Mesenchymal stem cell of the bone marrow (primary cell): ENCODE measurements around a stretch of chr14.

- CAGE, long polyA plus RNA, result no peak
These were observed 2.5 kb downstream of the IRF2BPL start for GRCh38 chr14:77025724-77026625.

GRCh38 chr14:77027782-77028230 is 702 bp downstream of the IRF2BPL start:
- CAGE, long polyA plus RNA, result no peak

DNA sequence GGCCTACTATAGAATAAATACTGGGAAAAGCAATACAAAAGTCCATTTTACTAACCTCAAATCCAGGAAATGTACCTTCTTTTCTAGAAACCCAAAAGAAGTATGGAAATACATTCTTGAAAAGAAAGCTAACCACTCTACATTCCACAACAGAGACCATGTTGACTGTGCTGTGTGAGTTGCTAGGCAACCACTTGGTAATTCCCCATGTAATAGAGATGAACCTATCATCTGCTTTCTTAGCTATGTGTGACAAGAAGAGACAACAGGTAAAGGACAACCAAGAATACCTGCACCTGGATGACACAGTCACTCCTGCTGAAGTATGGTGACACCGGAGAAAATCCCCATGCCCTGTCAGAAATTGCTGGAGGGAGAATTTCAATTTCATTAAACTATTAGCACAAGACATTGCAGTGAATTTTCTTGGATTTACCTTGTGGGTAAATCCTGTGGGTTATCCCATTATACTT is 11.7 kb upstream of the CIPC start:
- CAGE, long polyA plus RNA, result no peak

DNA sequence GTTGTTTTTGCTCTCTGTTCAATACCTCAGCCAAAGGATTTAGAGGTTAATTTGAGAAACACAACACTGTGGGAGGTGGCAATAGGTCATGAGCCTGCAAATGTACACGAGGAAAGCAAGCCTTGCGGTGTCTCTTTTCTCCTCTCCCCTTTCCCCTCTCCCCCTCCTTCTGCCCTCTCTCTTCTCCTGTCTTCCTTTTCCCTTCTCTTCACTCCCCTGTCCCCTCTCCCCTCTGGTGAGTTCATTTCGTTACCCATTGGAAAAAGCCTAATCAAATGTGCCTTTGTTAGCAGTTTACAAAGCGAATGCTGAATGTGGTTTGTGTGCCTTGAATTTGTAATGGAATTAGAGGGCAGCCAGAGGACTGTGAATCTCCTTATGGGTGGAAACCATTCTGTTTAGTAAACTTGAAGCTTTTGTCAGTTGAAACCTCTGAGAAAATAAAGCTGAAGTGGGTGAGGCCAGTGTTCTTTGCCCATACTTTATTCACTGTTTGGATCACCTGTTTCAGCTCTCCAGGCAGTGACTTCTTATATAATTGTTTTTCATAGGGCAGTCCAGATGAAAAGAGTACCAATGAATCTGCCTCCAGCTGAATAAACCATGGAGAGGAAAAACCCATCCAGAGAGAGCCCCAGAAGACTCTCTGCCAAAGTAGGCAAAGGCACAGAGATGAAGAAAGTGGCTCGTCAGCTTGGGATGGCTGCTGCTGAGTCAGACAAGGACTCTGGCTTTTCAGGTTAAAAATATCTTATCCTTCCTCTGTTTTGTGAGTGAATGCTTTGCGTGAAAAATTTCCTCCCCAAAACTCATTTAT is 7.3 kb downstream of the CIPC start:
- CAGE, long polyA plus RNA, result no peak

DNA sequence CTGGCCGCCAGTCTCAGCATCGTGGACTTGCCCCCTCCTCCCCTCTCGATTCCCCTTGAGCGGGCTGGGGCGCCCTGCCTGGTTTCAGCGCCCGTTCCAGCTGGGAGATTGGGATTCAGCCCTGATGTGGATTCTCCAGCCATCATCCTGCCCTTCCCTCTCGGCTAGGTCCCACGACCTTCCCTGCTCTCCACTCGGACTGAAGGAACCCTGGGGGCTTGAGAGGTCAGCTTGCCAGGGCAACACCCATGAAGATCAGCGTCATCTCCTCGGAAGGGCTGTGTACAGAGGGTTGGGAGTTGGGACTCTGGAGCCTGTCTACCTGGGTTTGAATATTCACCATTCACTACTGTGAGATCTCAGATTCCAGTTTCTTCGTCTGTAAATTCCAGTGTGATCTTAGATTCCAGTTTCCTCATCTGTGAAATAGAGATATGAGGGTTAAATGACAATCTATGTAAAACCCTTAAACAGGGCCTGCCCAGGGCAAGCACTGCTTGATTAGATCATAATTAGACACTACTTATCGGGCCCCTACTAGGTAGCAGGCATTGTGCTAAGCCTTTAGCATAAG is 364 bp upstream of the ZDHHC22 start:
- CAGE, long polyA plus RNA, result no peak

DNA sequence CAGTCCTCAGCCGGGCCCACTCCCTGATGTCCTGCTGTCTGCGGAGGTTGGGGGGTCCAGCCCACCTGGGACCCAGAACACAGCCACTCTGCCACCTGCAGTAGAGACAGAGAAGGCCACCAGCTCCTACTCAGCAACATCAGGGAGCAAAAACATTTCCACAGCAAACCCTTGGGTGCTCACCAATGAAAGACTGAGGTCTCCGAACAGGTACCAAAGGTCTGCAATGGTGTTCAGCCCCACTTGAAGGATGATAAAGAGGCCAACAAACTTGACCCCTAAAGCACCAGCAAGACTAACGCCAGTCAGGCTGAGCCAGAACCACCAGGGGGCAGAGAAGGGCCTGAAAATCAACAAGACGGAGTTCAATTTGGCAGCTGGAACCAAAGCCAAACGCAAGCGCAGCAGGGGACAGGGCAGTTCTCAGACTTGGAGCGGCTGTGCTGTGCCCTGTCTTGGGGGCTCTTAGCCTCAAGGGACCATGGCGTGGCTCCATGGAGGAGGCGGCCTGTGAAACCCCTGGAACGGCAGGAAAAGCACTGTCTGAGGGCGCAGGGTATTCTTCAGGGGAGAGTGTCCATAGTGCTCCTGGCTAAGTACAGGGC is 19.7 kb downstream of the POMT2 start:
- CAGE, long polyA plus RNA, result no peak

- CAGE, long polyA plus RNA, result no peak
These were observed 2.7 kb downstream of the POMT2 start for GRCh38 chr14:77318022-77318432.

DNA sequence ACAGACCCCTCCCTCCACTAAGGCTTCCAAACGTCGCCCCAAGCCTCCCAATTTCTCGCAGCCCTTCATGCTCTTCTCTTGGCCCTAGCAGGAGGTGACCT is 484 bp downstream of the GSTZ1 start:
- CAGE, long polyA plus RNA, result no peak

GRCh38 chr14:77981599-77981921 is 181.7 kb downstream of the ADCK1 start:
- CAGE, long polyA plus RNA, result no peak

- CAGE, long polyA plus RNA, result no peak
These were observed 235.5 kb downstream of the NRXN3 start for GRCh38 chr14:78405760-78405959.

DNA sequence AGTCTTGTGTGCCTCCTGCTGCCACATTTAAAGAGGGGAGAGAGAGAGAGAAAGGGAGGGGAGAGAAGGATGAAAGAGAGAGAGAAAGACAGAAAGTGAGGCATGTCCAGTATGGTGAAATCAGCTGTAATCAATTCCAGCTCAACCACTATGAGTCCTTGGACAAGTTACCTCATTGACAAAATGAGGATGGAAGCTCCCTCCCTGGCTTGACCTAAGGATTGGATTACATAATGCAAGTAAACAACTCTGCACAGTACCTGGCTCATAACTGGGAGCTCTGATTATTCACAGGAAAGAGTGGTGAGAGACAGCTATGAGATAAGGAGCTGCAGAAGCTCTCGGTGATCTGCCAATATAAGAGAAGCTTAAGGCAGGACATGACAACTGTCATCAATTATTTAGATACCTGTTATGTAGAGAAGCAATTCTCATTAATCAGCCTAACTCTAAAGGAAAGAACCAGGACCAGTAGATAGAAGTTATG is 791.7 kb downstream of the DIO2 start:
- CAGE, long polyA plus RNA, result no peak

DNA sequence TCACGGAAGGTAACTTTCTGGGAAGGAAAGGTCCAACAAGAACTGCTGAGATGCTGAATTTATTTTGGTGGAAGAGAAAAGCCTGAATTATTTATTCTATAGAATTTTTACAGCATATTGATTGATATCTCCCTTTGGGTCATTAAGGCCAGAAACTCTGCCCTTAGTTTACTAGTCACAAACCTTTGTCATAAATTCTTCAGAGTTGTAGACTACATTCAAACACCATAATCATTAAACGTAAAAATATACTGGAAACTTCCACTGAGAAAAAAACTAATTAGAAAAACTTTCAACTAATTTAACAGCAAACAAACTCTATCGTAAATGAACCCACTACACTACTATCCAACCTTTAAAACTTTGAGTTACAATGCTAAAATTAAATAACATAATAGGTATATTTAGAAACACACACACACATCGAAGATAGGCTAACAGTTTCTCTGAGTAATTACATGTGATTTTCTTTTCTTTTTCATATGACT is 55.9 kb upstream of the DIO2 start:
- CAGE, long polyA plus RNA, result no peak

- CAGE, long polyA plus RNA, result no peak
These were observed 174.0 kb upstream of the DIO2 start for GRCh38 chr14:80385347-80385622.

DNA sequence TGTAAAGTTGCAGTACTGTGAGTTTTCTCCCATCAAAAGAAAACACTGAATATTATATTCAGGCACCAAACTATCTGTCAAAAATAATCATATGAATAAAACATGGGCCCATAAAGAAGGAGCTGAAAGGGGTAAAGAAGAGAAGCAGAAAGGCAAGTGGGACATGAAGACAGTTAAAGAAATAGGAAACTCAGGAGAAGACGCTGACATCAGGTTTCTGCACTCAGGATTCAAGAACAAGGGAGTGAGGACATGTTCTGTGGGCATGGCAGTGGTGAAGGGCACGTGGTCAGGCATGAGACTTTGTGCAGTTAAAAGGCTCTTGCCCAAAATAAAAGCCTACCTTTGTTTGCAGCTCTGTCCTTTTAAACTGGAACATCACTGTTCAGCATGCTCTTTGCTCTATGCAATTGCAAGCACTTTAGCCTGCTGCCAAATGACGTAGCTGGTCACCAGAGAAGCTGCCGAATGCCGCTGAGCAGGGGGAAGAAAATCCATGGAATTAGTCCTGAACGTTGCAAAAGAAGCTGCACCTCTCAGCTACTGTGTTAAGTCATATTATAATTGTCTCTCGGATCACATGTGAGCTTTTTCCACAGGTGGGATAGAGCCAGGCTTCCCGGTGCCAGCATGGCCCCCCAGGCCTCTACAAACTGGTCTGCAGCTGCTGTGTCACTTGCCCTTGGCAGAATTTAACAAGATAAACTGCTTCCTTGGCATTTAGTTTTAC is 176.2 kb upstream of the DIO2 start:
- CAGE, long polyA plus RNA, result no peak

DNA sequence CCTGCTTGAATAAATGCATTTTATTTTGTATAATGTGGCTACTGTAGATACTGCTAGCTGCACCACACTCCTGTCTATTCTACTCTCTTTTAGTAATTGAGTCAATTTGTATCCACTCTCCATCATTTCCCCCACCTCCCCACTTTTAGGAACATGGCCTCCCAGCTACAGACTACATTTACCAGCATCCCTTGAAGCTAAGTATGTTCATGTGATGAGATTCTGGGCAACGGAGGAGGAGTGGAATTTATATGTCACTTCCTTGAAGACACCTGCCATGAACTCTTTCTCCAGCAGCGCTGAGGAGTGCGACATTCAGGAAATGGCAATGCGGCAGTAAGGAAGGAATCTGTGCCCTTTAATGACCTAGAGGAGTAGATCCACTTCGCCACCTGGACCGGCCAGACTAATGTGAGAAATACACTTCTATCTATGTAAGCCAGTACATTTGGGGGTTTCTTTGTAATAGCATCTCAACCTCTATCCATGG is 243.7 kb upstream of the DIO2 start:
- CAGE, long polyA plus RNA, result no peak

DNA sequence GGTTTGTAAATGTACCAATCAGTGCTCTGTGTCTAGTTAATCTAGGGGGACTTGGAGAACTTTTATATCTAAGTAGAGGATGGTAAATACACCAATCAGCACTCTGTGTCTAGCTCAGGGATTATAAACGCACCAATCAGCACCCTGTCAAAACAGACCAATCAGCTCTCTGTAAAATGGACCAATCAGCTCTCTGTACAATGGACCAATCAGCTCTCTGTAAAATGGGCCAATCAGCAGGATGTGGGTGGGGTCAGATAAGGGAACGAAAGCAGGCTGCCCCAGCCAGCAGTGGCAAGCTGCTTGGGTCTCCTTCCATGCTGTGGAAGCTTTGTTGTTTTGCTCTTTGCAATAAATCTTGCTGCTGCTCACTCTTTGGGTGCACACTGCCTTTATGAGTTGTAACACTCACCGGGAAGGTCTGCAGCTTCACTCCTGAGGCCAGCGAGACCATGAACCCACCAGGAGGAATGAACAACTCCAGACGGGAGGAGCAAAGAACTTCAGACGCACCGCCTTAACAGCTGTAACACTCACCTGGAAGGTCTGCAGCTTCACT is 16.2 kb upstream of the GTF2A1 start:
- CAGE, long polyA plus RNA, result no peak

- CAGE, long polyA plus RNA, result no peak
These were observed 76.1 kb downstream of the STON2 start for GRCh38 chr14:81323667-81324732.

DNA sequence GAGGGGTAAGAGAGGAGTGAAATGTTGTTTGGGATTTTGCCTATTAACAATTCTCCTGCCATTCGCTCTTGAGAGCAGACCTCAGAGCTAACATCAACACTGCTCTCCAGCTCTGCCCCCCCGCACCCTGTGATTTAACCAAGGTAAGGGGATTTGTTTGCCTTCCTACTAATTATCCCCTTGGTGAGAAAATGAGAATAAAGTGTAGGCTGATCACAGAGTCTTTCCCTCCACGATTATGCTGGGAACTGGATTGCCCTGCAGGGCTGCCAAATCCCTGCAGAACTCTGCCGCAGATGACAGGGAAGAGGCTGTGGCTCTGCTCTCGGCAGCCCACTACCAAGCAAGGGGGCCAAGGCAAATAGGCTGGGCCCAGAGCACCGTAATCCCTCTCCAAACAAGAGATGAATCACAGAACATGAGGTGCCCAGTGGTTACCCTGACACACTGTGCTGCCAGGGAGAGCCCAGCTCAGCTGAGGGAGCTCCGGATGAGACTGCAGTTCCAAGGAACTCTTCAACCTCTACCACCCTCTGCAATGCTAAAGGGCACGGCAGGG is 34.0 kb downstream of the STON2 start:
- CAGE, long polyA plus RNA, result no peak

DNA sequence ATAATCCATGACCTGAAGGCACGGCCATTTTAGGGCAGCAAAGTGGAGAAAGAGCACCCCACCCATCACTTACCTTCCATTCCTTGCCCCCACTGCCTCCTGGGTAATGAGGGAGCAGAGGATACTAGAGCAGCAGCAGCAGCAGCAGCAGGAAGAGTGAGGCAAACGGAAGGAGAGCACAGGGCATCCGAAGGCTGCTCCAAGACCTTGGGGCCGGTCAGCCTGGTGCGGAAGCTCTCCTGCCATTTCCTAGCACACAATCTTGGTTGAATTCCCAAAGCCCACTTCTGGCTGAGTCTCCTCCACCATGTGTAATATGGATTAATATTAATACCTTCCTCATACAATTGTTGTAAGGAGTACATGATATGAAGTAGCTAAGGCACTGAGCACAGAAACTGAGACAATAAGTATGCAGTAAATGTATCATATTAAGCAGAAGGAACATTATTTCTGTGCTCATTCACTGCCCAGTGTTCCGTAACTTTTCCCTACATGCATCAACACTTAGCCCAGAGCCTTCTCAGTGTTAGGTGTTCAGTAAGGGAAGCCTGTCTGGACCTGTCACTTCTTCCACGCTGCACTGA is 6.8 kb downstream of the STON2 start:
- CAGE, long polyA plus RNA, result no peak

DNA sequence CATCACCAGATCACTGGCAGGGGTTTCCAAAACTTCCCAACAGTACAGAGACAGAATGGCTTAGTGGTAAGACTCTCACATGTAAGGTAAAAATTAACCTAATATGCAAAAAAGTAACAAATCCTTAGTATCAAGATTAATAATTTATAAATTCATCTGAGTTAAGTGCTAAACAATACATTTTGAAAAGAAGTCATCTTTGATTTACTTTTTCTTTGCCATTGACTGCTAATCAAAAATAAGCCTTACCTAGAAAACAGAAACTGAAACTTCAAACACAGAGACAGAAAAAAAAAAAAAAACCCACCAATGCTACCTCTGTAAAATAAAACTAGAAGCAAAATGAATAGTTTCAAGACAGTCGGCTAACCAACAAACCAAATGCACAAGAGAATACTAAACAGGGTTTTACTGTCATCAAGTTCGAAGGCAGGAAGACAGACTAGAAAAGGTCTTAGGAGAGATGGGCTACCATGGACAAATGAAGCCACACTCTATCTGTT is 59.6 kb downstream of the SEL1L start:
- CAGE, long polyA plus RNA, result no peak